K562 (cell line): ENCODE measurements around a stretch of chr2.

GRCh38 chr2:9298211-9299077 is 91.8 kb downstream of the ASAP2 start:
- RAMPAGE, long total RNA = no peak
- RRBS = no CpG with 5 or more reads among the region's 14 CpGs
PRO-cap:
- standard = no peak
- CoPRO, capped RNA only, 2 experiments = no peak in any of the 2 experiments
- CoPRO, capped and uncapped RNA, 2 experiments = no peak in any of the 2 experiments
- CoPRO, uncapped RNA only, 2 experiments = no peak in any of the 2 experiments
CAGE:
- cytosol, long polyA plus RNA = no peak
- long polyA plus RNA = no peak
- nucleolus, long total RNA = no peak
- nucleus, long polyA plus RNA = no peak

- RAMPAGE, long total RNA = no peak
- RRBS = no CpG with 5 or more reads among the region's 7 CpGs
PRO-cap:
- standard = no peak
- CoPRO, capped RNA only, 2 experiments = no peak in any of the 2 experiments
- CoPRO, capped and uncapped RNA, 2 experiments = no peak in any of the 2 experiments
- CoPRO, uncapped RNA only, 2 experiments = no peak in any of the 2 experiments
CAGE:
- cytosol, long polyA plus RNA = no peak
- long polyA plus RNA = no peak
- nucleolus, long total RNA = no peak
- nucleus, long polyA plus RNA = no peak
These were observed 105.1 kb downstream of the ITGB1BP1 start for GRCh38 chr2:9318160-9318750.

DNA sequence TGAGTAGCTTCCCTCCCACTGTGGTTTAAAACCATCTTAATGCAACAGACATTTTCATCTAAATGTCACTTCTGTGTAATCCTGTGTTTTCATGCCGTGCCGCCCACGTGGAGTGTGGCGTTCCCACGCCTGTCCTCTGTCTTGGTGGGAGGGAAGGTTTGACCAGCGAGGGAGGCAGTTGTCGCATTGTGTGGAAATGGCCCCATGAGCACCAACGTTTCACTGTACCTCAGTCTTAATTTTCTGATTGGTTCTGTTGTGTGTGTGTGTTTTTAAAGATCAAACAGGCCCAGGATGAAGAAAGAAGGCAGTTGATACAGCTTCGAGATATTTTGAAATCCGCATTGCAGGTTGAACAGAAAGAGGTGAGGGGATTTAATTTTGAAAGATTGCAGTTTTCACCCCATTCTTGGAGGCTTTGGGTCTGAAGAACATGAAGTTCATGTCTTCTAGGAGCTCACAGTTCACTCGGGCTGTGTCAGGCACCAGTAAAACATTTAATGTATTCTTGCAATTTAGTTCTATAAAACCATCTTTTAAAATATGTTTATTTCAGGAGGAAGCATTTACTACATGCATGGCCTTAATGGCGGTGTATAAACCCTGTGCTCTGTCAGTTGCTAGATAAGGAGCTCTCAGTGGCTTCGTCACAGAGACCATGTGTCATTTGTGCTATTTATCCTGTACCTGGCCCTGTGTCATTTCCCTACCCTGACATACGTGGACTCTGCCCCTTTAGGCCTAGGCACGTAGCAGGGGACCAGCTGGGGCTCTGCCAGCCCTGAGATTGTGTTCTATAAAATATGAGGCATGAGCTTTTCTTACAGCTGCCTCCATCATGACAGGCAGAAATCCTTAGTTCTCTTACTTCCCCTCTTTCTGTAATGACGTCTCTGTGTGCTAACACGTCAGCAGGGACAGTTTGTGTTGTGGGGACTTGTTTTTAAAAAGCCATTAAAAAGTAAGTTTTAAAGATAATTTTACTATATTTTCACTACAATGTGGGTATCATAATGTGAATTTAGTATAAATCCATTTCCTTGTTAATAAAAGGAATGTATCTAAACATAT is 88.2 kb downstream of the ITGB1BP1 start:
- RAMPAGE, long total RNA = no peak
- RRBS = no CpG with 5 or more reads among the region's 17 CpGs
PRO-cap:
- standard = no peak
- CoPRO, capped RNA only, 2 experiments = no peak in any of the 2 experiments
- CoPRO, capped and uncapped RNA, 2 experiments = no peak in any of the 2 experiments
- CoPRO, uncapped RNA only, 2 experiments = no peak in any of the 2 experiments
CAGE:
- cytosol, long polyA plus RNA = no peak
- long polyA plus RNA = no peak
- nucleolus, long total RNA = no peak
- nucleus, long polyA plus RNA = no peak

- RAMPAGE, long total RNA = no peak
- RRBS = 32% methylated on average over 1 of the region's 17 CpGs
PRO-cap:
- standard = unidirectional peak, plus-strand start at chr2:9422679
- CoPRO, capped RNA only, 2 experiments = no peak in any of the 2 experiments
- CoPRO, capped and uncapped RNA, 2 experiments = no peak in any of the 2 experiments
- CoPRO, uncapped RNA only, 2 experiments = peak in 1 of 2 experiments; most common minus-strand start chr2:9422755 (in 1)
CAGE:
- cytosol, long polyA plus RNA = no peak
- long polyA plus RNA = no peak
- nucleolus, long total RNA = no peak
- nucleus, long polyA plus RNA = no peak
These were observed 904 bp downstream of the ITGB1BP1 start for GRCh38 chr2:9422435-9422813.

GRCh38 chr2:9539388-9540013 is 16.1 kb downstream of the ADAM17 start:
- RAMPAGE, long total RNA = no peak
- RRBS = no CpG with 5 or more reads among the region's 6 CpGs
PRO-cap:
- standard = no peak
- CoPRO, capped RNA only, 2 experiments = no peak in any of the 2 experiments
- CoPRO, capped and uncapped RNA, 2 experiments = no peak in any of the 2 experiments
- CoPRO, uncapped RNA only, 2 experiments = peak in 1 of 2 experiments; most common minus-strand start chr2:9539675 (in 1)
CAGE:
- cytosol, long polyA plus RNA = no peak
- long polyA plus RNA = no peak
- nucleolus, long total RNA = no peak
- nucleus, long polyA plus RNA = no peak

- RAMPAGE, long total RNA = no peak
- RRBS = no CpG with 5 or more reads among the region's 5 CpGs
PRO-cap:
- standard = no peak
- CoPRO, capped RNA only, 2 experiments = no peak in any of the 2 experiments
- CoPRO, capped and uncapped RNA, 2 experiments = no peak in any of the 2 experiments
- CoPRO, uncapped RNA only, 2 experiments = no peak in any of the 2 experiments
CAGE:
- cytosol, long polyA plus RNA = no peak
- long polyA plus RNA = no peak
- nucleolus, long total RNA = no peak
- nucleus, long polyA plus RNA = no peak
These were observed 9.7 kb upstream of the ADAM17 start for GRCh38 chr2:9565242-9565814.

GRCh38 chr2:9584302-9584783 is 28.7 kb upstream of the ADAM17 start:
- RAMPAGE, long total RNA = no peak
- RRBS = no CpG with 5 or more reads among the region's 1 CpG
PRO-cap:
- standard = no peak
- CoPRO, capped RNA only, 2 experiments = no peak in any of the 2 experiments
- CoPRO, capped and uncapped RNA, 2 experiments = no peak in any of the 2 experiments
- CoPRO, uncapped RNA only, 2 experiments = peak in 1 of 2 experiments; most common minus-strand start chr2:9584529 (in 1)
CAGE:
- cytosol, long polyA plus RNA = no peak
- long polyA plus RNA = no peak
- nucleolus, long total RNA = no peak
- nucleus, long polyA plus RNA = no peak

DNA sequence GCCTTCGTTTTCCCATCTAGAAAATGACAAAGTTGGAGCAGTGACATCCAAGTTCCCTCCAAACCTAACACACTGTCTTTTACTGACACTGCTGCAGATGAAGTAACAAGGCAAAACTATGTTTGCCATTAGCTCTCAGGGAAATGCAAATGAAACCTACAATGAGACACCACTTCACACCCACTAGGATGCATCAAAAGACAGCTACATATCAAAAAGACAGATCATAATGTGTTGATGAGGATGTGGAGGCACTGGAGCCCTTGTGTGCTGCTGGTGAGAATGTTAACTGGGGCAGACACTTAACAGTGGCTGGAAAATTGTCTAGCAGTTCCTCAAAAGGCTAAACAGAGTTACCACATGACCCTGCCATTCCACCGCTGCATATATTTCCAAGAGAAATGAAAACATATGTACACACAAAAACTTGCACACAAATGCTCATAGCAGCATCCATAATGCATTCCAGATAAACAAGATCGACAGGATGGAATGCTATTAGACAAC is 19.7 kb upstream of the YWHAQ start:
- RAMPAGE, long total RNA = no peak
- RRBS = no CpG with 5 or more reads among the region's 3 CpGs
PRO-cap:
- standard = no peak
- CoPRO, capped RNA only, 2 experiments = no peak in any of the 2 experiments
- CoPRO, capped and uncapped RNA, 2 experiments = no peak in any of the 2 experiments
- CoPRO, uncapped RNA only, 2 experiments = no peak in any of the 2 experiments
CAGE:
- cytosol, long polyA plus RNA = no peak
- long polyA plus RNA = no peak
- nucleolus, long total RNA = no peak
- nucleus, long polyA plus RNA = no peak

GRCh38 chr2:9686037-9686592 is 55.3 kb upstream of the YWHAQ start:
- RAMPAGE, long total RNA = no peak
- RRBS = no CpG with 5 or more reads among the region's 10 CpGs
PRO-cap:
- standard = no peak
- CoPRO, capped RNA only, 2 experiments = no peak in any of the 2 experiments
- CoPRO, capped and uncapped RNA, 2 experiments = no peak in any of the 2 experiments
- CoPRO, uncapped RNA only, 2 experiments = no peak in any of the 2 experiments
CAGE:
- cytosol, long polyA plus RNA = no peak
- long polyA plus RNA = no peak
- nucleolus, long total RNA = no peak
- nucleus, long polyA plus RNA = no peak

GRCh38 chr2:9715067-9715700 is 84.4 kb upstream of the YWHAQ start:
- RAMPAGE, long total RNA = no peak
- RRBS = no CpG with 5 or more reads among the region's 11 CpGs
PRO-cap:
- standard = no peak
- CoPRO, capped RNA only, 2 experiments = no peak in any of the 2 experiments
- CoPRO, capped and uncapped RNA, 2 experiments = no peak in any of the 2 experiments
- CoPRO, uncapped RNA only, 2 experiments = no peak in any of the 2 experiments
CAGE:
- cytosol, long polyA plus RNA = no peak
- long polyA plus RNA = no peak
- nucleolus, long total RNA = no peak
- nucleus, long polyA plus RNA = no peak

GRCh38 chr2:9735925-9736299 is 105.1 kb upstream of the YWHAQ start:
- RAMPAGE, long total RNA = no peak
- RRBS = no CpG with 5 or more reads among the region's 1 CpG
PRO-cap:
- standard = no peak
- CoPRO, capped RNA only, 2 experiments = no peak in any of the 2 experiments
- CoPRO, capped and uncapped RNA, 2 experiments = no peak in any of the 2 experiments
- CoPRO, uncapped RNA only, 2 experiments = no peak in any of the 2 experiments
CAGE:
- cytosol, long polyA plus RNA = no peak
- long polyA plus RNA = no peak
- nucleolus, long total RNA = no peak
- nucleus, long polyA plus RNA = no peak

DNA sequence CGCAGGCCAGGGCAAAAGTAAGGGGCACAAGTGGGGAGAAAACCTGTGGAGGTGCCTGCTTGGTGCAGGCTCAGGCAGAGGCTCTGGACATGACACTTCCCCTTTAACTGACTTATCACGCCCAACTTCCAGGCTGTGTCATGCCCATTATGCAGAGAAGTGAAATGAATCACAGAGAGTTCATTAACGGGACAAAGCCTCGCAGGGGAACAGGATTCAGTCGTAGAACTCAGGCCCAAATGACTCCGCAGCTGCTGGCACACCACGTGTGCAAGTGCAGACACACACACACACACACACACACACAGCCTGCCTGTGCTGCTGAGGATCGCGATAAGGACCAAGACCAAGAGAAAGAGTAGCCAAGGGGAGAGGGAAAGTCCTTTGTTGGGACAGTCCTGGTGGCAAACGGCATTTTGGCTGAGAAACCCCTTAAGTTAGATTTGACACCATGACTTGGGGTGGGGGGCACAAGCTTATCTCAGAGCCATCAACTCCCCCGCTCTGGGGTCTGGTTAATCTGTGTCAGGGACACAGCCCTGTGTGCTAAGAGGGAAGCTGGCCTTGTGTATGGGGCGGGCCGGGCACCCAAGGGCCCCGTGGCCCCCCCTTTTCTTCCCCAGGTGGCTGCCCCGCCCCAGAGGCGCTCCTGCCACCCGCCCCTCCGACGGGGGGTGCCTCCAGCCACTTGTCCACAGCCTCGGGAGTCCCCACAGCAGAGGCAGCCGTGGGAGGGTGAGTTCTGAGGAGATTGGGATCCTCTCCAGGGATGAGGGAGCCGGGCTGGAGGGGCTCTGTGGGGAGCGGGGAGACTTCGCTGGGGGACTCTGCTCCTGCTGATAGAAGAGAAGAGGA is 89.9 kb upstream of the TAF1B start:
- RAMPAGE, long total RNA = no peak
- RRBS = no CpG with 5 or more reads among the region's 24 CpGs
PRO-cap:
- standard = no peak
- CoPRO, capped RNA only, 2 experiments = no peak in any of the 2 experiments
- CoPRO, capped and uncapped RNA, 2 experiments = no peak in any of the 2 experiments
- CoPRO, uncapped RNA only, 2 experiments = no peak in any of the 2 experiments
CAGE:
- cytosol, long polyA plus RNA = no peak
- long polyA plus RNA = no peak
- nucleolus, long total RNA = no peak
- nucleus, long polyA plus RNA = no peak

DNA sequence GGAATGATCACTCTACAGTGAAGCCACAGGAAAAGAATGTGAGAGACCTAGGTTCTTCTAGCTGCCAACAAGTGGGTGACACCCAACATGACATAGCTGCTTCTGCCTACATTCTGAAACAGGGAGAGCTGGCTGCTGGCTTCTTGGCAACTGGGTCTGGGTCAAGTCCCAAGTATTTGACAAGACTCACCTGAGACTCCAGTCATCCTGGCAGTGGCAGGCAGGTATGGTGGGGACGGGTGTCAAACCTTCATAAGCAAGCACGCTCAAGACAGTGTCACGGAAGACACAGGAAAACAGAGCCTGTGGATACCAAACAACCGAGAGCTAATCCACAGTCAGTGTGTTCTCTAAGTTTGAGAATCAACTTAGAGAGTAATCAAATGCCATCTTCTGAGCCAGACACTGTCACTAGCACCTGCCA is 7.0 kb upstream of the GRHL1 start:
- RAMPAGE, long total RNA = no peak
- RRBS = no CpG with 5 or more reads among the region's 4 CpGs
PRO-cap:
- standard = no peak
- CoPRO, capped RNA only, 2 experiments = no peak in any of the 2 experiments
- CoPRO, capped and uncapped RNA, 2 experiments = no peak in any of the 2 experiments
- CoPRO, uncapped RNA only, 2 experiments = no peak in any of the 2 experiments
CAGE:
- cytosol, long polyA plus RNA = no peak
- long polyA plus RNA = no peak
- nucleolus, long total RNA = no peak
- nucleus, long polyA plus RNA = no peak

DNA sequence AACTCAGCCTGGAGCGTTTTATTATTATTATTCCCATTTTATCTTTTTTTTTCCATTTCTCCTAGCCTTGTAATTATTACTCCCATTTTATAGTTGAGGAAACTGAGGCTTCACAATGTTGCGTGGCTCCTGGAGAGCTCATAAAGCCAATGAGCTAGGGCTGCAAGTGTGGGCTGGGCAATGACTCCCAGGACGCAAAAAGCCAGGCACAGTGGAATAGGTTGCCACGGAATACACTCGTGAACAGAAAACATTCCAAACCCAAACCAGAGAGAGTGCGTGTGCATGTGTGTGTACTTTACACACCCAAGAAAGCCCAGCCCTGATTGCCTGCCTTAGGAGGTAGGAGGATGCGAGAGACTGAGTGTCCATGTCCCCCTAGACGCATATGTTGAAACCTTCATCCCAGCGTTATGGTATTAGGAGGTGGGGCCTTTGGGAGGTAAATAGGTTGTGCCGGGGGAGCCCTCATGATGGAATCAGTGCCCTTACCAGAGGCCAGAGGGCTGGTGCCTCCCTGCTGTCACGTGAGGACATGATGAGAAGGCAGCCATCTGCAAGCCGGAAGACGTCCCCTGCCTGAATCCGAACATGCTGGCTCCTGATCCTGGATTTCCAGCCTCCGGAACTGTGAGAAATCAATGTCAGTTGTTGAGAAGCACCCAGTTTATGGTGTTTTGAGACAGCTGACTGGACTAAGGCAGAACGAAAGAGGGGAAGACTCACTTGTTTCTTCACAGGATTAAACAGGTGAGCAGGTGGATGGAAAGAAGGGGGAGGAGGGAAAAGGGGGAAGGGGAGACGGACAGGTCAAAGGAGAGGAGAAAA is 13.2 kb upstream of the KLF11 start:
- RAMPAGE, long total RNA = start-site peak on the plus strand centred at position 553 of the sequence, 67 bp wide, 22 and 23 reads in 2 replicates
- RRBS = 15% methylated on average over 4 of the region's 17 CpGs
PRO-cap:
- standard = bidirectional peak, plus-strand start at position 564 of the sequence, minus-strand start at position 587 of the sequence
- CoPRO, capped RNA only, 2 experiments = peak in 1 of 2 experiments; most common plus-strand start position 180 of the sequence (in 1); most common minus-strand start position 151 of the sequence (in 1)
- CoPRO, capped and uncapped RNA, 2 experiments = no peak in any of the 2 experiments
- CoPRO, uncapped RNA only, 2 experiments = no peak in any of the 2 experiments
CAGE:
- cytosol, long polyA plus RNA = no peak
- long polyA plus RNA = no peak
- nucleolus, long total RNA = no peak
- nucleus, long polyA plus RNA = no peak

DNA sequence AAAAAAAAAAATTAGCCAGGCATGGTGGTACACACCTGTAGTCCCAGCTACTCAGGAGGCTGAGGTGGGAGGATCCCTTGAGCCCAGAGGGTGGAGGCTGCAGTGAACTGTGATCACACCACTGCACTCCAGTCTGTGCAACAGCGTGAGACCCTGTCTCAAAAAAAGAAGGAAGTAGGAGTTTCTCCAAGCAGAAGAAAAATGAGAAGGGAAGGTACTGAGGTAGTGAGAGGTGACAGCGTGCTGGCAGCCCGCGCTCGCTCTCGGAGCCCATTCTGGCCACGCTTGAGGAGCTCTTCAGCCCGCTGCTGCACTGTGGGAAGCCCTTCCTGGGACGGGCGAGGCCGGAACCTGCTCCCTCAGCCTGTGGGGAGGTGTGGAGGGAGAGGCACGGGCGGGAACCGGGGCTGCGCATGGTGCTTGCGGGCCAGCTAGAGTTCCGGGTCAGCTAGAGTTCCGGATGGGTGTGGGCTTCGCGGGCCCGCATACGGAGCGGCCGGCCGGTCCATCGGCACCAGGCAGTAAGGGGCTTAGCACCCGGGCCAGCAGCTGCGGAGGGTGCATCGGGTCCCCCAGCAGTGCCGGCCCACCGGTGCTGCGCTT is 10.9 kb upstream of the CYS1 start:
- RAMPAGE, long total RNA = no peak
- RRBS = 79% methylated on average over 3 of the region's 32 CpGs
PRO-cap:
- standard = no peak
- CoPRO, capped RNA only, 2 experiments = no peak in any of the 2 experiments
- CoPRO, capped and uncapped RNA, 2 experiments = no peak in any of the 2 experiments
- CoPRO, uncapped RNA only, 2 experiments = no peak in any of the 2 experiments
CAGE:
- cytosol, long polyA plus RNA = no peak
- long polyA plus RNA = no peak
- nucleolus, long total RNA = no peak
- nucleus, long polyA plus RNA = no peak

GRCh38 chr2:10091623-10092055 is 11.4 kb upstream of the CYS1 start:
- RAMPAGE, long total RNA = no peak
- RRBS = no CpG with 5 or more reads among the region's 21 CpGs
PRO-cap:
- standard = no peak
- CoPRO, capped RNA only, 2 experiments = no peak in any of the 2 experiments
- CoPRO, capped and uncapped RNA, 2 experiments = no peak in any of the 2 experiments
- CoPRO, uncapped RNA only, 2 experiments = no peak in any of the 2 experiments
CAGE:
- cytosol, long polyA plus RNA = no peak
- long polyA plus RNA = no peak
- nucleolus, long total RNA = no peak
- nucleus, long polyA plus RNA = no peak

DNA sequence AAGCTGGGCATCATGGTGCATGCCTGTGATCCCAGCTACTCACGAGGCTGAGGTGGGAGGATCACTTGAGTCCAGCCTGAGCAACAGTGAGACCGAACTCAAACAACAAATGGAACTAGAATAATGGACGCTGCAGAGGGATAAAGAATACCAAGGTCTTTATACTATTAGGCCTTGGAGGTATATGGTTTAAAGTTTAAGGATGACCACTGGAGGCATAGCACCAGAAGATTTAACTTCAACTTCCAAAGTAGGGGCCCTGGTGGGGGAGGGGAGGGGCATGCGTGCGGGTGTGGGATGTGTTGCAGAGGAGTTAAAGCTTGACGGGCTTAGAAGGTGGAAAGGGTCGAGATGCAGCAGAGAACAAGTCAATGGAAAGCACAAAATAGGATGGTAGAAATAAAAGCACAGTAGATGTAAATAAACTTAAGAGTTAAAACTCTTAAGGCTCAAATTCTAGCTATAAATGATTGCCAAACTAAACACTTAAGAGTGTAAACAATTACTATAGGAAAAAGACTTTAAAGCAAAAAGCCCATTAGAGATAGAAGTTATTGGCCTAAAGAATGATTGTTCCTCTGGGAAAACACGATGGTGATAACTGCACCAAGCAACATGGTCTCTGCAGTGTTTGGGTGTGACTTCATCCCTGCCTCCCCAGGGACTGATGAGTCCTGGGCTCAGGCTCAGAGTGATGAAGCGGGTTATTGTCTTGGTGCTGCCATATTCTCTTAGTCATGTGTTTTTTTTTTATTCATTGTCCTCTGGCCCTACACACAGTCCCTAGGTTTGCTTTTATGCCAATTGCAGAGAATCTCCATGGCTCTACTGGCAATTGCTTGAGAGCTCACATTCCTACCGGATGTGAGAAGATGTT is 12.9 kb downstream of the RRM2 start:
- RAMPAGE, long total RNA = no peak
- RRBS = no CpG with 5 or more reads among the region's 10 CpGs
PRO-cap:
- standard = no peak
- CoPRO, capped RNA only, 2 experiments = peak in 1 of 2 experiments; most common plus-strand start position 746 of the sequence (in 1)
- CoPRO, capped and uncapped RNA, 2 experiments = peak in 1 of 2 experiments; most common plus-strand start position 561 of the sequence (in 1)
- CoPRO, uncapped RNA only, 2 experiments = peak in 2 of 2 experiments; most common plus-strand start position 413 of the sequence (in 1)
CAGE:
- cytosol, long polyA plus RNA = no peak
- long polyA plus RNA = no peak
- nucleolus, long total RNA = no peak
- nucleus, long polyA plus RNA = no peak

DNA sequence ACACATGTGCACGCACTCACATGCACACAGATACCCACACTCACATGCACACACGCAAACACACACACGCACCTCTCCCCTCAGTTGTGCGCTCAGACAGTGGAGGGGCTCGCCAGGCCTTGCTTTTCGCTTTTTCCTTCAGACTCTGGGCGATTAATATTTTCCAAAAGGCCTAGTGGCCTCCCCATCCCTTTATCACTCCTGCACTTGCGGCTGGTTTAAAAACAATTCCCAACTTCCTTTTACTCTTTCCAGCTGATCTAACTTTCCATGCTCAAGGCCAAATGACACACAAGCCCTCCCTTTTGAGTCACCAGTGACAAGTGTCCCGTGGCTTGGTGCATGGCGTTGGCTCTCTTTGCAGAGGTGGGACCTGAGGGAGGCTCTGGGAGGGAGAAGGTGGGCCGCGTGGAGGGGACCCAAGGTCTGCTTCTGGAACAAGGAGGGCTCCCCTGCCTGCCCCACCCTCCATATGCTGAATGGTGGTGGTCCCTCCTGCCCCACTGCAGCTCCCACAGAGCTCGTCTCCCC is 30.9 kb upstream of the HPCAL1 start:
- RAMPAGE, long total RNA = no peak
- RRBS = no CpG with 5 or more reads among the region's 13 CpGs
PRO-cap:
- standard = no peak
- CoPRO, capped RNA only, 2 experiments = no peak in any of the 2 experiments
- CoPRO, capped and uncapped RNA, 2 experiments = no peak in any of the 2 experiments
- CoPRO, uncapped RNA only, 2 experiments = no peak in any of the 2 experiments
CAGE:
- cytosol, long polyA plus RNA = no peak
- long polyA plus RNA = no peak
- nucleolus, long total RNA = no peak
- nucleus, long polyA plus RNA = no peak